ENCODE results near the gene MKRN2OS.

- PRO-cap: no peak
- RAMPAGE, long total RNA: no peak
- RRBS: no CpG with 5 or more reads among the region's 12 CpGs
Observed at GRCh38 chr3:10234894-10235229, 13.4 kb upstream of the TATDN2 start.

DNA sequence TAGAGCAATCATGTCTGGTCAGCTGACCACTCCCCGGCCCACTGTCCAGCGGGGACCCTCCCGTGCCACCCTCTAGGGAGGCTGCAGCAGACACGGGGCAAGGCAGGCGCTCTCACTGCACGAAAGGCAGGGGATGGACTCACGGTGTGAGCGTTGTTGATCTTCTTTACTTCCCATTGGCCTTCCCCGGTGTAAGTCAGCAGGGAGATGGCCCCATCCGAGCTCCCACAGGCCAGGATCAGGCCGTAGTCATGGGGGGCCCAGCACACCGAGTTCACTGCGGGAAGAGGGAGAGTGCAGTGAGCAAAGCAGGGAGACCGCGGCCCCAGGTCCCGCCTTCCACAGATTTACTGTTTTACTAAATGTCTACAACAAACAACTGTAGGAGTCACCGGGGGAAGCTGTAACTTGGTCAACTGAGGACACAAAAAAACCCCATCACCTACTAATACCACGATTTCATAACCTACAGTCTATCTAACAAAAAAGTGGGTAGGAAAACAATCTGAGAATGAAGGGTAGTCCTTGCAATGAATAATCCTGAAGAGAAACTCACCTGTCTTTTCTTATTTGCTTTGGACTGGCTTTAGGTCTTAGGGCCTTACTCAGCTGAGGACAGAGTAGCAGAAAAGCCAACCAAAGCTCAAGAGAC, 9.0 kb downstream of the SEC13 start:
- PRO-cap: no peak
- RAMPAGE, long total RNA: no peak
- RRBS: no CpG with 5 or more reads among the region's 18 CpGs

GRCh38 chr3:10434728-10435037, 70.7 kb downstream of the ATP2B2 start:
- PRO-cap: no peak
- RAMPAGE, long total RNA: no peak
- RRBS: no CpG with 5 or more reads among the region's 1 CpG

DNA sequence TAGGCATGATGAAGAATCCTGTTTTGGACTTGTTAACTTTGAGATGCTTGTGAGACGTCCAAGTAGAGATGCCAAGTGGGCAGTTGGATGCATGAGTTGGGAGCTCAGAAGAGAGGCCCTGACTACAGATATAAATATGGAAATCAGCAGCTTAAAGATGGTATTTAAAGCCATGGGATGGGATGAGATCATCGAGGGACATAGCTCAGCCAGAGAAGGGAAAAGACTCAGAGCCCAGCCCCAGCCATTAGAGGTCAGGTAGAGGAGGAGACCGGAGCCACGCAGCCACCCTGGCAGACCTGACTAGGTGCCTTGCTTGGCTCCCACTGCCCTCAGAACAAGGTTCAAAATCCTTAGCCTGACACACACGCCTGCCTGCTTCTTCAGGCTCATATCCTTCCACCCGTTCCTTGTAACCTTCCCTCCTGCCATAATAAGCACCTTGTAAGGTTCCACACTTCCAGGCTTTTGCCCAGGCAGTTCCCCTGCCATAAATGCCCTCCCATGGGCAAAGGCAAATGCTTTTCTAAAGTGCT, 31.1 kb downstream of the ATP2B2 start:
- PRO-cap: no peak
- RAMPAGE, long total RNA: no peak
- RRBS: no CpG with 5 or more reads among the region's 6 CpGs

GRCh38 chr3:10504146-10504511, 1.3 kb downstream of the ATP2B2 start:
- PRO-cap: no peak
- RAMPAGE, long total RNA: no peak
- RRBS: no CpG with 5 or more reads among the region's 16 CpGs

DNA sequence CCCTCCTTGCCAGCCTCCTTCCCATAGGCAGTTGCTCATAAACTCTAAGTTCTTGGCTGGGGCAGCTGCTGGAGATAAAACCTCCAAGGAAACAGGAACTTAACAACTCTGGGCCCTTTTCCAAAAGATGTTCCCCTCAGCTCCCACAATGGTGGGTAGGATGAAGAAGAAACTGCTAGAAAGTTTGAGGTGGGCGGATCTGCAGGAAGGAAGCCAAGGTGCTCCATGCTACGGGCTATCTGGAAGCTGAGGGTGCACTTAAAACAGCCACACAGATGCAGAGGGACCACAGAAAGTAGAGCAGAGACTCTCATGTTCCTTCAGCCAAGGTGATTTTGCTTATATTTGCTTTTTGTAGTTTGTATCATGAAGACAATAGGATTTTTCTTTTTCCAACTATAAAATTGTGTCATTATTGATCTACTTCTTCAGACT, 29.4 kb downstream of the SLC6A11 start:
- PRO-cap: no peak
- RAMPAGE, long total RNA: no peak
- RRBS: no CpG with 5 or more reads among the region's 2 CpGs

DNA sequence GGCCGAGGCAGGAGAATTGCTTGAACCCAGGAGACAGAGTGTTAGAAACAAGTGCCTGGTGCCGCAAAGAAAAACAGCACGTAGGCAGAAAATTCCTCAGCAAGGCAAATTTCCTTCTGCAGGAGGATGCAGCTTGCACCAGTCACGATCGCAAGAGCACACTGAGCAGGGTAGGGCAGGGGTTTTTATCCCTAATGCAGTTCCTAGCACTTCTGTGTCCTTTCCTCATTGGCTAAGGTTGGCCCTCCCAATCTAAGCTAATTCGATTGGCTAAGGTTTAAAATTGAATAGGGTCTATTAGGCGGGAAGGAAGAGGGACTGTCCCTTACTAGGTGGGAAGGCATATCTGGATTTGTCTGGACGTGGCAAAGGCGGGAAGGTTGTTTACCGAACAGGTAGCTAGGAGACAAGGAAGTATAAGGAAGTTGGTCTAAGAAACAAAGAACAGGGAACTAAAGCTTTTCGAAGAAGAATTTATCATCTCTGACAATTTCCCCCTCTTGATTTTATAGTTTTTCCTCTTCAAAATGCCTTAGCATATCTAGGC, 24.9 kb upstream of the ATG7 start:
- PRO-cap: no peak
- RAMPAGE, long total RNA: no peak
- RRBS: no CpG with 5 or more reads among the region's 11 CpGs

GRCh38 chr3:11454006-11454688, 181.9 kb downstream of the ATG7 start:
- PRO-cap: no peak
- RAMPAGE, long total RNA: no peak
- RRBS: no CpG with 5 or more reads among the region's 5 CpGs

GRCh38 chr3:11514177-11514789, 129.4 kb downstream of the VGLL4 start:
- PRO-cap: no peak
- RAMPAGE, long total RNA: no peak
- RRBS: no CpG with 5 or more reads among the region's 6 CpGs

- PRO-cap: no peak
- RAMPAGE, long total RNA: no peak
- RRBS: no CpG with 5 or more reads among the region's 18 CpGs
Observed at GRCh38 chr3:11544947-11545622, 98.6 kb downstream of the VGLL4 start.

DNA sequence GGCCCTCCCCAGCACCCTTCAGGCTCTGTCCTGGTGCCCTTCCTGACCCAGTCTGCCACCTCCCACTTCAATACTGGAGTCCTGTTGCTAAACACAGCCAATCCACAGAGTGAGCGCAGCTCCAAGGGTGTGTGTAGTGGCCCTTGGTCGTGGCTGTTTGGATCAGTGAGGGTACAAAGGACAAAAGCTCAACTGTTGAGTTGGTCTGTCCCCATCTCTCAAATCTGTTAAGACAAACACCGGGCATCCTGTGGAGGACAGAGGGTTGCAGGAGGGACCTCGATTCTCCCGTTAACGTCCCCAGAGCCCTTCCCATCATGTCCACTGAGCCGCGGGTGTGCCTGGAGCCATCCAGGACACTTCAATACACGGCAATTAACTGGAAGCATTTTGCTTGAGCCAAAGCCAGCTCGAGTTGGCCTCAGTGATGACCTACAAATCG, 84.2 kb downstream of the VGLL4 start:
- PRO-cap: no peak
- RAMPAGE, long total RNA: no peak
- RRBS: no CpG with 5 or more reads among the region's 11 CpGs

DNA sequence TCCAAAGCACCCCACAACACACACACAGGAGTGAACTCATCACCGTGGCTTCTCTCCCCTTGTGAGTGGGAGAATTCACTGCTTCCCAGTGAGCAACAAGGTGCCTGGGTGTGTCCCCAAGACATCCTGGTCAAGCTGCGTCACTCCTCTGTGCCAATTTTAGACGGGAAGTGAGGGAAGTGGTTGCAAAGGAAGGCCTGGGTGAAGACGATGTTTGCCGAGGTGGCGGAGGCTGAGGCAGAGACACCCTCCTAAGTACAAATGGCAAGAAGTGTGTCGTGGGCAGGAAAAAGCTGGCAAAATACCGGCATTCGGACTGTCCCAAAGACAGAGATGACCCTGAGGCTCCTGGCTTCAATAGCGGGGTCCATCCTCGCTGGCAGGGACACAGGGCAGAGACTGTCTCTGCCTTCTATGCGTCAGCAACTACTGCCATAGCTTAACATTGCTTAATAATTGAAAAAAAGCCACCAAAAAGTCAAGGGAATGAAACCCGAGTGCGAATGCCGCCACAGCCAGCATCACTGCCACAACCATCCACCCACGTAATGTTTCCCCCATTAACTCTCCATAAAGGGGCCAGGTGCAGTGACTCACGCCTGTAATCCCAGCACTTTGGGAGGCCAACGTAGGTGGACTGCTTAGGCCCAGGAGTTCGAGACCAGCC, 72.8 kb downstream of the VGLL4 start:
- PRO-cap: no peak
- RAMPAGE, long total RNA: no peak
- RRBS: no CpG with 5 or more reads among the region's 19 CpGs

DNA sequence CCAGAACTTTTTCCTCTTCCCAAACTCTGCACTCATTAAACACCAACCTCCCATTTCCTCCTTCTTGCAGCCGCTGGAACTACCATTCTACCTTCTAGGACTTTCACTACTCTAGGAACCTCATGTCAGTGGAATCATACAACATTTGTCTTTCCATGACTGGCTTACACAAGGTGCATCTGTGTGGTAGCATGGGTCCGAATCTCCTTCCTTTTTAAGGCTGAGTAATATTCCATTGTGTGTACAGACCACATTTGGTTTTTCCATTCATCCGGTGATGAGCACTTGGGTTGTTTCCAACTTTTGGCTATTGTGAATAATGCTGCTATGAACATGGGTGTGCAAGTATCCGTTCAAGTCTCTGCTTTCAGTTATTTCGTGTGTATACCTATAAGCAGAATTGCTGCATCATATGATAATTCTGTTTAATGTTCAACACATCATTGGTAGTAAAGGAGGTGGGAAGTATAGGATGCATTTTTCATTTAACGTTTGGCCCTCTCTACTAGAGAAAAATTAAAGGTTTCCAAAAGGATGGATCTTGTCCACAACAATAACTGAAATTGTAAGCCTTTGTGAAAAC, 63.5 kb downstream of the VGLL4 start:
- PRO-cap: no peak
- RAMPAGE, long total RNA: no peak
- RRBS: no CpG with 5 or more reads among the region's 6 CpGs

- PRO-cap: no peak
- RAMPAGE, long total RNA: no peak
- RRBS: no CpG with 5 or more reads among the region's 8 CpGs
Observed at GRCh38 chr3:11592768-11593135, 51.0 kb downstream of the VGLL4 start.

- PRO-cap: no peak
- RAMPAGE, long total RNA: no peak
- RRBS: no CpG with 5 or more reads among the region's 21 CpGs
Observed at GRCh38 chr3:11634007-11634924, 9.4 kb downstream of the VGLL4 start.

- PRO-cap: no peak
- RAMPAGE, long total RNA: no peak
- RRBS: 1% methylated on average over 11 of the region's 45 CpGs
Observed at GRCh38 chr3:11642375-11643217, 1.1 kb downstream of the VGLL4 start.

- PRO-cap: no peak
- RAMPAGE, long total RNA: no peak
- RRBS: no CpG with 5 or more reads among the region's 1 CpG
Observed at GRCh38 chr3:12170414-12170767, 11.7 kb upstream of the TIMP4 start.

DNA sequence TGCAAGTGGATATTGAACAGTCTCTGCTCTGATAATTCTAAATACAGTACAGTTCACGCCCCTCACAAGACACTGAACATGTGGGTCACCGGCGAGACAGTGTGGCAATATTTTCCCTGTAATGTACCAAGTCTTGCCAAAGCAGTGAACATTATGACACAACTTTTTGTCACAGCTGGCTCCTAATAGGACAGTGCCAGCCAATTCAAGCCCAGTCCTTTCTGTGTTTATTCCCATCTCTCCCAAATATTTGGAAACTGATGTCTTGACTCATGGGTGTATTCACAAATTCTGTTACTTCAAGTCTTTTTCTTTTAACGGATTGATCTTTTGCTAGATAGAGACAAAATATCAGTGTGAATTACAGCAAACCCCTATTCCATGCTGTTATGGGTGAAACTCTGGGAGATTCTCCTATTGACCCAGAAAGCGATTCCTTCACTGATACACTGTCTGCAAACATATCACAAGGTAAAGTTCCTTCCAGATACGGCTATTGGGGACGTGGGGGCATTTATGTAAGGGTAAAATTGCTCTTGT, 62.4 kb downstream of the PPARG start:
- PRO-cap: no peak
- RAMPAGE, long total RNA: no peak
- RRBS: no CpG with 5 or more reads among the region's 7 CpGs

DNA sequence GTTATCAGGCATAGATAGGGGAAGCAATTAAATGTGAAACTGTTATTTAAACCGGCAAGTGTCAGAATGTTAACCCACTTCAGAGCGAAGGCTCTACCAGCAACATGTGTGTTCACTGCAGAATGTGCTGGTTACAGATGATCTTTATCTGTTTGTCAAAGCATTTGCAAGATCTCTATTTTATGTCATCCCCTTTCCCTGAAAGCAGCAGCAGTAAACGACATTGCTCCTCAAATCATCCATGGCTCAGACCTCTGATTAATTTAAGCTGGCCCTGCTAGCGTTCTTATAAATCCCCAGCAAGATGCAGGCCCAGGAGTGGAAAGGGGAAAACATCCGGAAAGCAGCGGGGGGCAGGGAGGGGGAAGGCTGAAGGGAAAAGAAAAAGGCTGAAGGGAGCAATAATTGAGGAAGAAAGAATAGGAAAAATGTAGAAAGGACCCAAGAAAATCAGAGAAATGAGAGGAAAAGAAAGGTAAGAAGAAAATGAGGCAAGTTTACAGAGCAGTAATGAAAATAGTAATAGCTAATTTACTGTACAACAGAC, 58.0 kb upstream of the TSEN2 start:
- PRO-cap: no peak
- RAMPAGE, long total RNA: no peak
- RRBS: no CpG with 5 or more reads among the region's 6 CpGs

- PRO-cap: no peak
- RAMPAGE, long total RNA: no peak
- RRBS: no CpG with 5 or more reads among the region's 15 CpGs
Observed at GRCh38 chr3:12544988-12546096, at the start of gene MKRN2OS. Gene MKRN2OS, minus strand, starts transcription at chr3:12545499.

All from lung (tissue), 4 donors.